Natural killer cell (primary cell): ENCODE results near the genes OR8H3, OR8U1, OR5M1, CLP1 and MED19.

DNA sequence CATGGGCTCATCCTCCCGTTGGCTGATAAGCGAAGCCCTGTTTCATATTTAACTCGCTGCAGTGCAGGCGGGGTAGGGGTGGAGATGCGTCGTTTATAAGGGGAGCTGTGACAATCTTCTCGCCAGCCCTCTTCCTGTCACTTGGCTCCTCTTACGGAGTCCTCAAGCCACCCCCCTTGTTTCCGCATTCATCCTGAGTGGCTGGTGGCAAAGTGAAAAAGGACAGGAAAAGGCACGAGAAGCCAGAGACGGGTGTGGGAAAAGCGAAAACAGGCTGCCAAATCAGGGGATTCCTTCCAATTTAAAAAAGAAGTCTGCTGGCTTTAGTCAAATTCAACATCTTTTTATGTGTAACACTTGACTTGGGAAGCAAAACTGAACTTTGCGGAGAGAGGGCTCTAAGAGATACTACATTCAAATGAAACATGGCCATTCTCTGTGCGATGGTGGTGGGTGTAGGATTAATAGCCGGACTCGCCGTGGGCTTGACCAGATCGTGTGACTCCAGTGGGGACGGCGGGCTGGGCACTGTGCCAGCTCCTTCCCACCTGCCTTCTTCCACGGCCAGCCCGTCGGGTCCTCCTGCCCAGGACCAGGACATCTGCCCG is 187.5 kb upstream of the OR4C12 start:
- PRO-cap, result no peak

DNA sequence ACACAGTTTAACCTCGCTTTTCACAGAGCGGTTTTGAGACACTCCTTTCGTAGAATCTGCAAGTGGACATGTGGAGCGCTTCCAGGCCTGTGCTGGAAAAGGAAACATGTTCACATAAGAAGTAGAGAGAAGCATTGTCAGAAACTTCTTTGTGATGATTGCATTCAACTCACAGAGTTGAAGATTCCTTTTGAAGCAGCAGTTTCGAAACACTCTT is 66.4 kb downstream of the OR4C46 start:
- PRO-cap, result no peak

GRCh38 chr11:55955227-55955664 is 14.5 kb downstream of the OR10AG1 start:
- PRO-cap, result no peak

GRCh38 chr11:56122178-56122520 is at the start of gene OR8H3:
OR8H3 (plus strand) TSS chr11:56122373.
- PRO-cap, result no peak

DNA sequence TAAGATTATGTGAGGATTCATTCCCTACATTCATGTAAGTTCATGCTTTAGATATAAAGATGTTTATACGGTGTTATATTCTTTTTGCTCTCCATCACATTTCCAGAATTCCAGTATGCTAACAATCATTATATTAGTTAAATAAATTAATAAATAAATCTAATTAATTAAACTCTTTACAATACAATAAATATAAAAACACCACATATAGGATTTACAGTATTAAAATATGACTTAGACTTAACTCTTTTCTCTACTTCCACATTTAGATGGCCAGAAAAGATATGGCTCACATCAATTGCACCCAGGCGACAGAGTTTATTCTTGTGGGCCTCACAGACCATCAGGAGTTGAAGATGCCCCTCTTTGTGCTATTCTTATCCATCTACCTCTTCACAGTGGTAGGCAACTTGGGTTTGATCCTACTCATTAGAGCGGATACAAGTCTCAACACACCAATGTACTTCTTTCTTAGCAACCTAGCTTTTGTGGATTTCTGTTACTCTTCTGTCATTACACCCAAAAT is at the start of gene OR8U1:
TSS of gene OR8U1 (plus strand) at position 285 of the 526 bp plus-strand sequence.
- PRO-cap, result no peak

DNA sequence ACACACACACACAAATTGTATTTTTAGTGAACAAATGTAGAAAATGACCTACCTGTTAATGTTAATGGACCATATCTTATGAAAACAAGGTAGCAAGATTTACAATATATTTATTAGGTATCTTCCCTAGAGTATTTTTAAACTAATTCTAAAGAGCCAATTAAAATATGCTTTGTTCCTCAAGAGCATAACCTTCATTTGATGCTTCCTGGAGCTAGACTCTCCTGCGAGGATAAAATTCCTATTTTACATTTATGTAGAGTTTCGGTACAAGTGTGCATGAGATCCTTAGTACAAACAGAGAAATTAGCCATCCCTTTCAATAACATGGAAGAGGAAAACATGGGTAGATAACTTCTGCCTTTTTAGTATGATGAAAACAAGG is at the start of gene OR5M1:
TSS of gene OR5M1 (minus strand) at position 70 of the 385 bp plus-strand sequence.
- PRO-cap, result no peak

GRCh38 chr11:56909881-56910634 is 78.7 kb upstream of the OR5AK2 start:
- PRO-cap, result no peak

DNA sequence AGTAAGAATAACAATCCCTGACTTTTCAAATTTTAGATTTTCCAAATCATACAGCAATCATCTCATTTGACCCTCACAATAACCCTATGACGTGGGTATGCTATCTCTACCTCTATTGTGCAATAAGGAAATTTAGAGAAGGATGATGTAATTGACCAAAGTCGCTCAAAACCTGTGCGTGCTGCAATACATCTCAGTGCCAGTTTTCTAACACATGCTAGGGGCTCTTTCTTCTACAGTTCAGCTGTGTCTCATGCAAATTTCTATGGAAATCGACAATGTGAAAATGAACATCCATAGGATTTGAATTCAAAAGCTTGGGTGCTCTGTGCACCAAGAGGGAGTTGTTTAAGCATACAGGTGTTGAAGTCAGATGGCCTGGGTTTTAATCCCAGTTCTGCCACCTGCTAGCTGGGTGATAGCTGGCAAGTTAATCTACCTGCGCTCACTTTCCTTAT is 40.2 kb upstream of the APLNR start:
- PRO-cap, result no peak

GRCh38 chr11:57338426-57338664 is 193 bp downstream of the P2RX3 start:
- PRO-cap, result no peak

DNA sequence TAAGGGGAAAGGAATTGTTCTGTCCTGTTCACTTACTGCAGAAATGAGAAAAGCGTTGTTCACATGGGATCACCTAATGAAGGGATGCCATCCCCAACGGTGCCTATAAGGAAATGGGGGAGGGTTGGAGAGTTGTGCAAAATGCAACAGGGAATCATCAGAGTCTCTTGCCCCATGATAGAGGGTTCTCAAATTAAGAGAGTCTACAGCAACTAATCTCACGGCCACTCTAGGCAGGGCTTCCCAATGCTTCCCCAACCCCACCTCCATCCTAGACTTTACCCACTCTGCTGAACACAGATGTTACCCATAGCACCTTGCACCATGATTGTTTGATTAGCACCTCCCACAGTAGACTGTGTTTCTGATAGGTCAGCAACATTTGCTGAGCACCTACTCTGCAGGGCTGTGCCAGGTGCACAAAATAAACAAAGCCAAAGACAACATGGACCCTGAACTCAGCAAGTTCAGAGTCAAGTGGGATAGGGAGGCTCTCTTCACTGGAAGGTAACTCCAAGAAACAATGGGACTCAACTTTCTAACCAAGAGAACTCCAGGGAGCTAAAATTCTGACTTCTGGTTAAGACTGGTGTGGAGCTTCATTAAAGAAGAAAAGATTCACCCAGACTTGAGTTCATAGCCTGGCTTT is 6.9 kb upstream of the RTN4RL2 start:
- PRO-cap, result no peak

- PRO-cap, result no peak
Measured at GRCh38 chr11:57485608-57486189, 25.4 kb downstream of the RTN4RL2 start.

DNA sequence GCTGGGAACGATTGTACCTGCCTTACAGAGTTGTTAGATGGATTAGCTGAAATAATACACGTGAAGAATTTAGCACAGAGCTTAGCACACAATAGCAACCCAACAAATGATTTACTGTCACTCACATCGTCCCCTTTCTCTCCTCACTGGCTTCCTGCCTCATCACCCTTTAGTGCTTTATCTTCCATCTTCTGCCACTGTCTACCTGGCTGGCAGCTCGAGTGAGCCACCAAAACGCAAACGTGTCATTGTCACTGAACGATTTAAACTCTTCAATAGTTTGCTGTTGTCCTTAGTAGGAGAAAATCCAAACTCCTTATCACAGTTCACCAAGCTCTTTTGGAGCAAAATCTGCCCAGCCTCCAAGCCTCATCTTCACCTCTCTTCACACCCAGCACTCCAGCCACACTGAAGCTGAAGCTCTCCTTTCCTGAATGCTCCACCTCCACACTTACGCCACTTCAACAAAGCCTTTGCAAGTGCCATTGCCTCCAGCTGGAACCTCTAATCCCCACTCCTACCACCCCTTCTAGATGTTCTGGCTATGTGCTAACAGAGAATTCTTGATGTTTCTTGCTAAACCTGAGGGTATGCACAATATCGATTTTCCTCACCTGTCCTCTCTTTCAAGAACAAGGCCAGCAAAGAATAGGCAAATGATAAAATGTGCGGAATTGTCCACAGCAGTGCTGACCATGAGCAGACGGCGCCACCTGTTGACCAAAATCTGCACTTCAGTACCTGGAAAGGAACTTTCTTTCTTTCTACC is 3.7 kb downstream of the TIMM10 start:
- PRO-cap, result no peak

DNA sequence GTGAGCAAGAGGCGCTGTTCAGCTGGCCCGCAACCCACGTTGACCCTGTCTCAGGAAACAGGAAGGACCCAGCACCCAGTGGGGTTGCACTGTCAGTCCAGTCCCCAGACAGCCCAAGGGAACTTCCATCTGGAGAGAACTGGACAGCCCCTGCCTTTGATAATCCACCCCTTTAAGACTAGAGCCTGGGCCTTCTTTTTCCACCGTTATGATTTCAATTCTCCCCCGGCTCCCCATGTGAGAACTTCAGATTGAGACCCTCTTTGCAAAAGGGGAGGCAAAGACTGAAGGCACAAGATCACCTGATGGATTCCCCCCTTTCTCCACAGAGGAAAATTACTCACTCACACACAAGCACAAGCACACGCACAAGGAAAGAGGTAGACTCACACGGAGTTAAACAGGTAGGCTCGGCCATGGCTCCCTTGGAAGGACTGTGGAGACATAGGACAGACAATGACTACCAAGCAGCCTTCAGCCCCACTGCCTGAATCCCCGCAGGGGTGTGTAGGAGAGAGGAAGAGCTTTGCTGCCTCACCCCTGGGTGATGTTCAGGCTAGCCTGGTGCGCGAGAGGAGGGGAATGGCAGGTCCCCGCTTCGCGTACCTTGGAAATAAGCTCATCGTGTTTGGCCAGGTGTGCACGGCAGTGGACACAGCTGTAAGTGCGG is 3.2 kb downstream of the YPEL4 start:
- PRO-cap, result no peak

DNA sequence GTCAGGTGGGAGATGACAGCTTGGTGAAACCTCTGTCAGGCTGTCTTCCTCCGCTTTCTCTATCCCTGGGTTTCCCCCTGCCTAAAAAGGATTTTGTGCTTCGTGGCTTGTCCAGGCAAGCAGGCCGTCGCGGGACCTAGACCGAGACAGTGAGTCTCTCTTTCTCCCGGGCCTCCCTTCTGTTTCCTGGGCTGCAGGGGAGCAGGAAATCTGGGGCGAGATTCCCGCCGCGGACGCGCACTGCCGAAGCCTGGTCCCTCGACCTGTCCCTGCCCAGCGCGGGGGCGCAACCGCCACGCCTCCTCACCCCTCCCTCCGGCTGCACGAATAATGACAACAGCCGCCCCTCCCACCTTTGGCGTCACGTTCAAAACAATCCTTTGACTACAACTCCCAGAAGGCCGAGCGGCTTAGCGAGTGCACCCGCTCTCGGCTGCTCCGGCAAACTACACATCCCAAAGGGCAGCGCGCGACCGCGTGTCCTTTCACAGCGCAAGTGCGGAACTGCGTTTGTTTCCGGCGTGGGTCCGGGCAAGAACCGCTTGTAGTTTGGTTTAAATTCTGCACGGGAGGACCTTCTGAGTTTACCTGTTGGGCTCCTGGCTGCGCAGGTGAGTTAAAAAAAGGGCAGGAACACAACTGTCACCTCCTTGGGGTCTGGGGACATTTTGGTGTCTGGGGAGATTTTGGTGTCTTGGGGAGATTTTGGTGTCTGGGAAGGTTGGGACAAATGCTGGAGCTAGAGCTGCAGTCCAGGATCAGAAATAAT is at the start of gene CLP1:
TSS of gene CLP1 (plus strand) at position 513 of the 769 bp plus-strand sequence.
- PRO-cap, result bidirectional peak, plus-strand start at position 522 of the sequence, minus-strand start at position 271 of the sequence

- PRO-cap, result bidirectional peak, plus-strand start at chr11:57712597, minus-strand start at chr11:57712215
Measured at GRCh38 chr11:57711495-57712431, at the start of gene MED19. MED19 (minus strand) TSS chr11:57712215.

- PRO-cap, result no peak
Measured at GRCh38 chr11:57779195-57779853, 17.7 kb downstream of the CTNND1 start.

GRCh38 chr11:57788073-57789041 is 26.8 kb downstream of the CTNND1 start:
- PRO-cap, result no peak

DNA sequence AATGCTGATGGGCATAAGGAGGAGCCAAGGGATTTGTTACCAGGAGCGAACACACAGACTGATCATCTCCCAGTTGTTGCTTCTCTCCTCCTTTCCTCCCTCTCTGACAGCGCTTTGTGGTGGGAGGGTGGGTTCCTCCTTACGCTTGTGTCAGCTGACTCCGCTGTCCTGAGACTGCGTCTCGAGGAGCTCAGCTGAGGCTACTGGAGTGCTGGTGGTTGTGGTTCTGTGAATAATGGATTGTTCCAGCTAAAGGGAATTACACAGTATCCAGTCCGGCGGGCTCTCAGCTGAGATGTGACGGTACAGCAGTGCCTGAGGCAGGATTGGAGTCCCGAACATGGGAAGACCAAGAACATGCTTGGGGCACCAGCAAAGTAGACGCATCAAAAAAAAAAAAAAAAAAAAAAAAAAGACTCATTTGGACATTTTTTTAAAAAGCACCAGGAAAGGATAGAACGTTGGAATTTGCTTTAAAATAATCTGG is 113.4 kb downstream of the CTNND1 start:
- PRO-cap, result no peak

GRCh38 chr11:58573278-58574360 is 2.0 kb downstream of the LPXN start:
- PRO-cap, result bidirectional peak, plus-strand start at chr11:58574008, minus-strand start at chr11:58573928

DNA sequence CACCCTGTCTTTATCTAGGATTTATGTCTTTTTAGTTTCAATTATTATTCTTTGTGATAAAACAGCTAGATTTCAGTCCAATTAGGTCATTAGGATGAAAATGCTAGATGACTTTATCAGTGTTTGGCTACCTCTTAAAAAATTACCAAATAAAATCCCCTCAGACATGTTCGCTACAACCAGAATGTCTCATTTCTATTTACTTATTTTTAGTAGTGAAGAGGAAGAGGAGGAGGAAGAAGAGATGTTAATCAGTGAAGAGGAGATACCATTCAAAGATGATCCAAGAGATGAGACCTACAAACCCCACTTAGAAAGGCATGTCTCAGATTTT is 11.8 kb upstream of the CNTF start:
- PRO-cap, result no peak